Pericardium (tissue), 1 donor: ENCODE measurements around the genes ADAM29, WDR17 and AGA.

DNA sequence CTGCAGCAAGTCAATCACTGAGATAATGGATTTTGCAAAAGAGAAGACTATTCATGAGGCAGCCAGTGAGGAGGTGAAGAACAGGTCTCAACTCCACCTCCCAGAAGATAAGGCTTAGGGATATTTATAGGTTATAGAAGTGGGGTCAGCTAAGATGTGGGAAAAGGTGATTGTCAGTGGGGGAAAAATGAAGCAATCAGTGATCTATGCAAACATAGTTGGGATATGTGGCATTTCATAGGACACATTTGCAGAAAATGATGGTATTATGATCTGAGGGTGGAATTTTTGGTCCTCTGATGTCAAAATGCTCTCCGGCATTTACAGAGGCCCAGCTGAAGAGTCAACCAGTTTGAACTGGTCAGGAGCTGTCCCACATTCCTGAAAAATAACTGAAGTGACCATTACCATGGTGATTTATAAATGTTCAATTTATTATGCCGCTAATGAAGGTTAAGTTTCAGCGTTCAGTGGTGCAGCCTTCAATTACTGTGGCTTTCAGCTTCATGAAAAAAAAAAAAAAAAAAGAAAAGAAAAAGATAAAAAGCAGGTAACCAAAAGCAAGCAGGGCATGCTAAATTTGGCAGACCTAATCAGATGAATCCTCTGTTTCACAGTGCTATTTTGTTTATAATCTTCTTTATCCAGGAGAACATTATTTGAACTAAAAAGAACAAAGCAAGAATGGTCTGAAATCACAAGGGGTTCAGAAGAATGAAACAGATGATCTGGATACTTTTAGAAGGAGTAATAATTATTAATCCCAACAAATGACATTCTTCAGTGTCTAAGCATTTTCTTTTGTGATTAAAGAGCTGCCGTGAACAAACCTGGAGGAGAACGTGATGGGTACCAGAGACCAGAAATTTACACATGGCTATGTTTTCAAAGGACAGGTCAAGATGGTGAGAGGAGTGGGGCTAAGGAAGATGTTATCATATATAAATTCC is 12.4 kb upstream of the HPGD start:
- RRBS = no CpG with 5 or more reads among the region's 5 CpGs

DNA sequence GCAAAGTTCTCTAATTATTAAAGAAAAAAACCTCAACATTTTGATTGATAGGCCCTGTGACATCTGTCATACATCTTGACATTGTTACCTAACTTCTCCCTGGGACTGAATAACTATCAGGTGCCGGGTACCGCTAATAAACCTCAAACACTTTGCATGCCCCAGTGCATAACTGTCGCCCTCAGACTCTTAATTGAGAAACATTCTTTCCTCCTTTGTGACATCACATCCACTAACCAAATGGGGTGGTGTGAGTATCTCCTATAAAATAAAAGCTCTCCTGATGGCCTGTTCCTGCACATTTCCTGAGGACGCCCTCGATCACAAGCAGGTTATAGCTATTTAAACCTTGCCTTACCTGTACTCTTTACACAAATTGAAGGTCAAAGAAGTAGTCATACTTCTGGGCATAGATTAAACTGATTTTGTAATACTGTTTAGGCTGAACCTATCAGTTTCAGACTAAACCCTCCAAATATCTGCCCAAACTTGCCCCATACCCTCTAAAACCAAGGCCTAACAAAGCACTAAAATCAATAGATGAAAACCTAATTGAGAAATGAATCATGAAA is at the start of gene ADAM29:
Gene ADAM29, plus strand, starts transcription at position 218 of the 572 bp plus-strand sequence.
- RRBS = no CpG with 5 or more reads among the region's 5 CpGs

DNA sequence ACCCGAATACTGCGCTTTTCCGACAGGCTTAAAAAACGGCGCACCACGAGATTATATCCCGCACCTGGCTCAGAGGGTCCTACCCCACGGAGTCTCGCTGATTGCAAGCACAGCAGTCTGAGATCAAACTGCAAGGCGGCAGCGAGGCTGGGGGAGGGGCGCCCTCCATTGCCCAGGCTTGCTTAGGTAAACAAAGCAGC is 101.8 kb downstream of the ADAM29 start:
- RRBS = no CpG with 5 or more reads among the region's 12 CpGs

GRCh38 chr4:175971344-175971822 is 94.3 kb upstream of the WDR17 start:
- RRBS = no CpG with 5 or more reads among the region's 7 CpGs

GRCh38 chr4:175992749-175993185 is 72.9 kb upstream of the WDR17 start:
- RRBS = no CpG with 5 or more reads among the region's 3 CpGs

DNA sequence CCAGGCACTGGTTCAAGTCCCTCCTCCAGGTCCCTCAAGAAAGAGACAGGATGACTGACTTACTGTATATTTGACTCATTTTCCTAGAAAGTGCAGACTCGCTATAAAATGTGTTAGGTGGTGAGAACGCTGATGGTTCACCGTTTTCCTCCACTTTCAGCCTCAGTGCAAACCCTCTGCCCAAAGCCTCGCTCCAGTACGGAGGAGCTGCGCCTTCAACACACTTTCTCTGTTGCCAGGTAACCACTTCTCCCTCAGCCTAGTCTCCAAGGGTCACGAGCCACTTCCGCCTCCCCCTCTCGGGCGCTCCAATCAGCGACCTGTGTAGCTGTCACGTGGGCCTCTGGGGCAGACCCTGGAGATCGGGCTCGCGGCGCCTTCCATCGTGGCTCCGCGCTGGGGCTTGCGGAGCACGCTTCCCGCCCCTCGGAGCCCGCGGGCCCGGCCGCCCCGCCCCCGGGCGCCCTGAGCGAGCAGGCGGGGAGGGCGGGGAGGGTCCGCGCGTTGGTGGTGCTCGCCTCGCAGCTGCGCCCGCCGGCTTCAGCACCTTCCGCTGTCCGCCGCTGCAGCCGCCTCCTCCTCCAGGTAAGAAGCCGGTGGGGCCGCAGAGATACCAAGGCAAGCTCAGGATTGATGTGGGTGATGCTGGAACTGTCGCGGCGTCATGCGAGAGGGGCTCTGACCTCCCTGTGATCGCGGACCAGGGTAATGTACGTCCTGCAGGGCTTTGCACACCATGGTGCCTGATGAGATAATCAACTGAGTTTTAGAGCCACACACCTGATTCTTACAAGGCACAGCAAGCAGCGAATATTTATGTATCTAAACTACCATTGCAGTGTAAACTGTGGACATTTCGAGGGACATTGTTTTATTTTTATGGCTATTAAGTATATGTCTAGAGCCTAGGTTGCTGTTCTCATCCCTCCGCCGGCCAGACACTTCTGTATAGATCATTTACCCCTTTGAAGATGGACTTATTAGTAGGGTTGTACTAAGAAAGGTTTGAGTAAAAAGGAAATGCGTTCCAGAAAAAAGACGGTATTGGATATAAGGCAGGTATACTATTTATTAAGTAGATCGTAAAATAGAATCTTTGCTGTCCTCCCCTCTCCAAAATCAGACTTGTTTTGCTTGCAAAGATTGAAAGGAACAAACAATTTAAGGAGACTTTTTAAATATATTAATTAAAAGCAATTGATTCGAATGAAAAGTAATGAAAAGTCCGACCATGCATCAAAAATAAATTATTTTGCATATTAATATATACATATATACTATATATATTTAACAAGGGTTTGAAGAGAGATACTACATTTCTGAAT is at the start of gene WDR17:
Gene WDR17, plus strand, starts transcription at position 347 of the 1,325 bp plus-strand sequence.
- RRBS = 3% methylated on average over 16 of the region's 63 CpGs

GRCh38 chr4:176319603-176319794 is 267 bp upstream of the SPCS3 start:
- RRBS = 5% methylated on average over 5 of the region's 8 CpGs

GRCh38 chr4:176327081-176327295 is 7.2 kb downstream of the SPCS3 start:
- RRBS = no CpG with 5 or more reads among the region's 2 CpGs

- RRBS = no CpG with 5 or more reads among the region's 7 CpGs
Measured at GRCh38 chr4:176726934-176727189, 65.9 kb downstream of the VEGFC start.

DNA sequence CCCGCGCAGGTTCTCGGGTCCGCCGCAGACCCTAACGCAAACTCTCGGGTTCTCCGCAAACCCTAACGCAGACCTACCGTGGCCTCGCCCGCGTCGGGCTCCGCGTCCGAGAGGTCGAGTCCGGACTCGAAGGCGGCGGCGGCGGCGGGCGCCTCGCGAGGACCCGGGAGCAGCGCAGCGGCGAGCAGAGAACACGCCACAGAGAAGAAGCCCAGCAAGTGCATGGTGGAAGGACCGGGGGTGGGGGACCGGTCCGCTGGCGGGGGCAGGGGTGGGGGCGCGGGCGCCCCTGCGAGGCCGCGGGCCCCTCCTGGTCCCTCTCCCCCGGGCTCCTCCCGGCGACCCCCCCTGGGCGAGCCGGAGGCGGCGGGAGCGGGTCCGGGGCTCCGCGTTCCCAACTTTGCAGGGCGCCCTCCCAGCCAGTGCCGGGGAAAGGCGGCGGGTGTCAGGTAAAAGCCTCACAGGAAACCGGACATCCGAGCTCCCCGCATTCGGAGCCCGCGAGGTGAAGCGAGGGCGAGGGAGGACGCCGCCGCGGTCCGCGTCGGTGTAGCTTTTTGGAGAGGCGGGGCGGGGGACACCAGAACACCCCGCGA is 536 bp downstream of the VEGFC start:
- RRBS = 2% methylated on average over 30 of the region's 77 CpGs

GRCh38 chr4:177441782-177442649 is at the start of gene AGA:
Gene AGA (minus strand): TSS chr4:177442437.
- RRBS = no CpG with 5 or more reads among the region's 61 CpGs

- RRBS = no CpG with 5 or more reads among the region's 5 CpGs
Measured at GRCh38 chr4:179170359-179170745, 1728.1 kb upstream of the AGA start.

DNA sequence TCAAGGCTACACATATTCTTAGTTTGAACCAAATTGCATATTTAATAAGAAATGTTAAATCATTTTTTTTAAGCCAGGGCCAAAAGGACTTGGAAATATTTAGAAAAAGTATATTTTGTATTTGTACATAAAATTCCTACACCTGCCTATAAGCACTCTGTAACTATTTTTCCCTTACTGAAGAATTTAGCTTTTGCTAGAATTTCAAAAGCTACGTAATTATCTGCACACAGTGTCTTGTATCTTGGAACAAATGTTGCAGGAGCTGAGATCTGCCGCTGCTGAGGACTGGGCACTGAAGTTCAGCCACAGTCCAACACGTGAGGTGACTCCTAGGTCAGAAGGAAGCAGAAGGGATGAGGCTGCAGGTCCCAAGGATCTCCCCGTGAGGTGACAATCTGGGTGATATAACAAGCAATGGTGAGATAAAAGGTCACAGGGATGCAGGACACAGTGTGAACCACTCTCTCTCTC is 1416.2 kb upstream of the TENM3 start:
- RRBS = no CpG with 5 or more reads among the region's 4 CpGs

DNA sequence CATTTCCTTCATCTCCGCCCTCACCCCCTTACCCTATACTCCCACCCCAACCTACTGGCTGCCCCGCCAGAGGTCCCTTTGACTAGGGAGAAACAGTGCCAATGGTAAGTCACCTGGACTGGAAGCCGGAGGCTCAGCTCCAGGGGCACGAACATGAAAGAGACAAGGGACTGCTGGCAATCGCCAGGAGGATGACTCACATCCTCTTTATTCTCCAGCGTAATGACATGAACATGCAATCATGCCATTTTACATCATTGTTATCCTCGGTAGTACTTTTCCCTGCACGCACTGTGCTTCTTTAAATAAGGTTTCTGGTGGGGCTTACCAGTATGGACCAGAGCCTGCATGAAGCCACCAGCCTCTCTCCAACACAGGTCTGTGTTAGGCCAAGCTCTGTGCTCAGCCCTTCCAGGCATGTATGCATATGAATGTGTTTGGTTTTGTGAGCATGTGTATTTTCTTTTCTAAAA is 694.0 kb upstream of the TENM3 start:
- RRBS = no CpG with 5 or more reads among the region's 8 CpGs

DNA sequence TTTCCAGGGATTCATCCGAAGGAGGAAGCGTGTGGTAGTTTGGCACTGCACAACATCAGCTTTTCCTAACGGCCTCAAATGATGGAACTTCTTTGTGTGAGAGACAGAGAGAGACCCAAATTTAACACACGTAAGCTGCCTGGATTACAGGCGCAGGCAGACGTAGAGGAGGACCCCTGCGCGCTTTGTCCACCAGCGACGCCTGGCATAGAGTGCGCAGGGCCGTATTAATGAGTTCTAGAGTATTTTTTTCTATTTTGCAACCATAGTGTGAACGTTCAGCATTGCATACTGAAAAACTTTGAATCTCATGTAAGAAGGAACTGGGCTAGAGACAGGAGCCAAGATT is 101.8 kb upstream of the TENM3 start:
- RRBS = no CpG with 5 or more reads among the region's 13 CpGs

DNA sequence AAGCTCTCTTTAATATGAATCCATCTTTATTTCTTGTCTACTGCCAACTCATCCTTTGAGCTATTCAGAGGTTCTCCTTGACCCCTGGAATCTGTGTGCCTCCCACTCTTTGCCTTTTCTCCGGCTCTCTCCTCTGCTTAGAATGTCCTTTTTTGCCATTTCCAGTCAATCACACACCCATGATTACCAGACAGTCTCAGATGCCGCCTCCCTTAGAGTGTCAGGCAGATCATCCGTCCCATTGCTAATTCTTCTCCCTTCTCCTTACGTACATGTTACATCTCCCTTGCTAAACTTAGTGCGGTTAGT is 52.0 kb upstream of the TENM3 start:
- RRBS = no CpG with 5 or more reads among the region's 5 CpGs

DNA sequence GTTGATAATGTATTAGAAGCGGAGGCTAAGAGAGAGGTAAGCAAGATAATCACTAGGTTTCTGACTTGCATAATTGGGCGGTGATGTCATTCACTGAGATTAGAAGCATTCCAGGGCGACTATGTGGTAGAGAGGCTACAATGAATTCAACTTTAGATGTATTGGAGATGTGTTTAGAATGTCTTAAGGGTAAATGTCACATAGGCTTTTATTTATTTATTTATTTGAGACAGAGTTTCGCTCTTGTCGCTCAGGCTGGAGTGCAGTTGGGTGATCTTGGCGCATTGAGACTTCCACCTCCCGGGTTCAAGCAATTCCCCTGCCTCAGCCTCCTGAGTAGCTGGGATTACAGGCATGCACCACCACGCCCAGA is 310 bp upstream of the TENM3 start:
- RRBS = no CpG with 5 or more reads among the region's 8 CpGs

GRCh38 chr4:182447742-182448324 is 204.6 kb downstream of the TENM3 start:
- RRBS = 3% methylated on average over 12 of the region's 30 CpGs

GRCh38 chr4:183409950-183410412 is 34.5 kb upstream of the CDKN2AIP start:
- RRBS = no CpG with 5 or more reads among the region's 13 CpGs